ENCODE measurements around the gene AK8.

DNA sequence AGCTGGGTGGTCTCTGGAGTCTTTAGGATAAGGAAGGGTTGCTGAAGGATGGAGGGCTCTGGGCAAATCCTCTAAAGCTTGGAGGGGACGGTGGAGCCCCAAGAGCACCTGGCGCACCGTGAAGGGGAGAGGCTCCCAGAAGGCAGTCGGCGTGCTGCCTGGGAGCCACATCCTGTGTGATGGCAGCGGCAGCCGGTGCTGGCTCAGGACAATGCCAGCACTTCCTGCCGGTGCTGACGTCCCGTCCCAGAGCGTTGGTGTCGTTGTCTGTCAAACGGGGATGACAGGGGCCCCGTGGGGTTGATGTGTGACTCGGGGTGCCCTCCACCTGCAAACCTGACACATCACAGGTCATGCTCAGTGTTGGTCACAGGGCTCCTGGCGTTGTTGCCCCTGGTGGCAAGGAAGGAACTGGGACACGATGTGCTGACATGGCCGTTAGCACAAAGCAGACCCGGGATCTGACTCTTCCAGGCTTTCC is 21.2 kb downstream of the PLPP7 start:
- PRO-cap = no peak

- PRO-cap = no peak
Measured at GRCh38 chr9:131382812-131383843, 10.8 kb upstream of the PRRC2B start.

DNA sequence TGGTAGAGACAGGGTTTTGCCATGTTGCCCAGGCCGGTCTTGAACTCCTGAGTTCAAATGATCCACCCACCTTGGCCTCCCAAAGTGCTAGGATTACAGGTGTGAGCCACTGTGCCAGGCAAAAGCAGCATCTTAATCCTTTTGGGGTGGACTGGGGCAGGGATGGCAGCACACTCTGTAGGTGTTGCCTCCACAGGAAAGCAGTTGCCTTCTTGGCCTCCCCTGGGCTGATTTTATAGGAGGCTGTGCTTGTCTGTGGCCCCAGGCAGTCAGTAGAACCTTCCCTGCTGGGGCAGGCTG is 49.7 kb downstream of the PRRC2B start:
- PRO-cap = no peak

GRCh38 chr9:131478870-131479949 is 23.5 kb upstream of the POMT1 start:
- PRO-cap = no peak

DNA sequence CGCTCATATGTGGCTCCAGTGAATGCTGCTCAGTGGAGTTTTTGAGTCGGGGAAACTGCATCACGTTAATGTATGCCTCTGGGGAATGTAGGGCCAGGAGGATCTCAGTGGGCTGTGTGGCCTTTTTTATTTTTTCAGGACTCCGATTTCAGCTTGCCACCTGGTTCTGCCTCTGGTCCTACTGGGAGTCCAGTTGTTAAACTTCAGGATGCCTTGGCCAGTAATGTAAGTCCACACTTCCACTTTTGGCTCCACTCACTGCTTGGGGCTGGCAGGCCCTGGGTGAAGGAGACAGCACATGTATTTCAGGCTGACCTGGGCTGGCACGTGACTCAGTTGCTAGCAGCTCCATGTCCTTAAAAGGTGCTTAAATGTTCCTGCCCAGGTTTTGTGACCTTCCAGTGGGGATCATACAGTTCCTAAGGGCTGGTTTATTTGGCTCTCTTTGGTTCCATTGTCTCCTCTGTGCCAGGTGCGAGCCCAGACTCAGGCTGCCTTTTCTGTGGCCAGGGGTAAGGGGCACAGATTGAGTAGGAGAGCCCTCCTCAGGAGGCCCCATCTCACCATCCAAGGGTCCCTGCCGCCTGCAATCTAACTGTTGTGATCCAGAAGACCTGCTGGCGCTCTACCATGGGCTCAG is 19.4 kb upstream of the POMT1 start:
- PRO-cap = no peak

- PRO-cap = no peak
Measured at GRCh38 chr9:131658180-131659366, 81.3 kb downstream of the RAPGEF1 start.

- PRO-cap = no peak
Measured at GRCh38 chr9:131677057-131678331, 62.4 kb downstream of the RAPGEF1 start.

GRCh38 chr9:131698303-131699079 is 41.4 kb downstream of the RAPGEF1 start:
- PRO-cap = unidirectional peak, plus-strand start at chr9:131698748

GRCh38 chr9:131732855-131733960 is 6.7 kb downstream of the RAPGEF1 start:
- PRO-cap = no peak

DNA sequence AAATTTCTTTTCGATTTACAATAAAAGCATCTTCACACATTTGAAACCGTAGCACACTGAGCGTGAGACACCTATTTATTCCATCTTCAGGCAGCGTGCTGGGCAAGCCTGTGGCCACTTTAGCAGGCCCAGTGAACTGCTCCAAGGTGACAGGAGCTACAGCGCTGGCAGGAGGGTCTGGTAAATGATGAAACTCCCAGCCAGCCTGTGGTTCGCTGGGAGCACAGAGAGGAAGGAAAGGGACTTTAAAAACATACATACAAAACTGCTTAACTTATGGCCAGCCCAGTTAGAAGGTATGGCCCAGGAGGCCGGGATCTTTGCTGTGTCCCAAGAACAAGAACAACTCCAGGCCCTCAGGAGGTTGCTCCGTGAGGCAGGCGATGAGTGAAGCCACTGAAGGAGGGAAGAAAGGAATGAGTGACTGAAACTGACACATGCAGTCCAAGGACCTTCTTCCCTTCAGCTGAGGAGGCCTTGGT is 5.0 kb downstream of the RAPGEF1 start:
- PRO-cap = no peak

- PRO-cap = no peak
Measured at GRCh38 chr9:131744043-131744913, 4.4 kb upstream of the RAPGEF1 start.

- PRO-cap = no peak
Measured at GRCh38 chr9:132004478-132005108, 75.1 kb downstream of the MED27 start.

DNA sequence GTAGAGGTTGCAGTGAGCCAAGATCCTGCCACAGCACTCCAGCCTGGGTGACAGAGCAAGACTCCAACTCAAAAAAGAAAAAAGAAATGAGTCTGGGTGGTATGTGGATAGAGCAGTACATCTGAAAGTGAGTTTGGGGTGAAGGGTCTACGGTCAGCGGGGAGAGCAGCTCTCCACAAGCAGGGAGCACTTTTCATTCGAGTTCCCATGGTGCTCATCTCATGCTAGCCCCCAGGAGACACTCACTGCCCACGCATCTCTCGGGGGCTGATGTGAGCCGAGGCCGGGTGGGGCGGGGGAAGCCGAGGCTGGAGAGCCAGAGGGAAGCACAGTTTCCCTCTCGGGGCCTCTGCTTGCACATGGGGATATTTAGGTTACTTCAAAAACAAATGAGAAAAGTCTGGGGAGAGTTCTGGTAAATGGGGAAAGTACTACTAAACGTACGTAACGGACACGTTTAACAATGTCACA is 34.1 kb upstream of the NTNG2 start:
- PRO-cap = no peak

- PRO-cap = no peak
Measured at GRCh38 chr9:132170219-132170598, 8.4 kb downstream of the NTNG2 start.

DNA sequence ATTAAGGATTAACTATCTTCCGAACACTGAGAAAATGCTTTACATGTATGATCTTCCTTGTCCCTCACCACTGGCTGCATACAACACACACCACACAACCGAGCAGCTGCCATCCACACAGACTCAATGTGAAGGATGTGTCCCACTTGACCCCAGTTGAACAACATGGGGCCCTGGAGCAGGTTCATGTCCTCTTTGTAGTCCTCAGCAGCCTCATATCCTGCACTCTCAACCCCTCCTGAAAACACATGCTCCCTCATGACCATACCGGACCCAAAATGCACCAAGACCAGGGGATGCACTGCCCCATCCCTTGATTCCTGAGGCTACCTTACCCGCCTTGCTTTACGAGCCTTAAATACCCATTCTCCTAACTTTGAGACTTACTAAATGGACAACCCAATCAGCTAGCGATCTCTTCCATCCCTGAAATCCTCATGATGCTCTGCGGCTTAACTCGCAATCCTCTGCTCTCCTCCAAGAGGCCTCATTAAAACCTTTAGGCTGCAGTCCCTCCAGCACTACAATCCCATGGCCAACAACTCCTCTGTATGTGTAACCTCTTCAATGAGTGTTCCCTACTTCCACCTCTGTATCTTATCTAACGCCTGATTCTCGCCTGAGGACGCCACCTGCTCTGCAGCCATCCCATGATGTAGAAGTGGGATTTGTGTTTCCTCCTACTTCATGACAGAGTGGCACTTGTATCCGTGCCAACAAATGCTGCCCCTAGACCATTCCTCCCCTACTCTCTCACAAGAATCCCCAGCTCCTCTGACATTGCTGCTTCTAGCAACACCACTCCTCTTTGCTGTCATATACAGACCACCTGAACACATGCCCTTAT is 78.8 kb downstream of the SETX start:
- PRO-cap = no peak

DNA sequence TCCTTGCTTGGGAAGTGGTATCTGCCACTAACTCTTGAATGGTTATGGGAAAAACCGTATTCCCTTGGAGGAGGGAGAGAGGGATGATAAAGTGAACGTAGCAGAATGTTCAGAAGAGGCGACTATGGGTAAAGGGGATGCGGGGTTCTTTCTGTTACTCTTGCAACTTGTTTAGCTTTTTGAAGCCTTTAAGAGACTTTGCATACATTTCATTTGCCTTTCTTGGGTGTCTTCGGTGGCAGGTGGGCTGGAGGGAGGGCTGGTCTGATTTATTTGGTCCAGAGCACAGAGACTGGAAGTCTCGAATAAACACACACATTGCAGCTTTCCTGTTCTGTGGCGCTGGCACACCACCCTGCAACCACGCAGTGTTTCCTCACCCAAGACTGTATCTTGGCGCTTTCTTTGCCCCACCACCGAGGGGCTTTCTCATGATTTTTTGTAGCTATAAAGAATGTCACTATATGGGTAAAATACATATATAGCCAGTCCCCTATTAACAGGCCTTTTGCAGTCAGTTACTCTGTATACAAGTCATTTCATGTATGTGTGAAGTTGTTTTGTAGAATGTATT is 23.1 kb downstream of the TTF1 start:
- PRO-cap = no peak

DNA sequence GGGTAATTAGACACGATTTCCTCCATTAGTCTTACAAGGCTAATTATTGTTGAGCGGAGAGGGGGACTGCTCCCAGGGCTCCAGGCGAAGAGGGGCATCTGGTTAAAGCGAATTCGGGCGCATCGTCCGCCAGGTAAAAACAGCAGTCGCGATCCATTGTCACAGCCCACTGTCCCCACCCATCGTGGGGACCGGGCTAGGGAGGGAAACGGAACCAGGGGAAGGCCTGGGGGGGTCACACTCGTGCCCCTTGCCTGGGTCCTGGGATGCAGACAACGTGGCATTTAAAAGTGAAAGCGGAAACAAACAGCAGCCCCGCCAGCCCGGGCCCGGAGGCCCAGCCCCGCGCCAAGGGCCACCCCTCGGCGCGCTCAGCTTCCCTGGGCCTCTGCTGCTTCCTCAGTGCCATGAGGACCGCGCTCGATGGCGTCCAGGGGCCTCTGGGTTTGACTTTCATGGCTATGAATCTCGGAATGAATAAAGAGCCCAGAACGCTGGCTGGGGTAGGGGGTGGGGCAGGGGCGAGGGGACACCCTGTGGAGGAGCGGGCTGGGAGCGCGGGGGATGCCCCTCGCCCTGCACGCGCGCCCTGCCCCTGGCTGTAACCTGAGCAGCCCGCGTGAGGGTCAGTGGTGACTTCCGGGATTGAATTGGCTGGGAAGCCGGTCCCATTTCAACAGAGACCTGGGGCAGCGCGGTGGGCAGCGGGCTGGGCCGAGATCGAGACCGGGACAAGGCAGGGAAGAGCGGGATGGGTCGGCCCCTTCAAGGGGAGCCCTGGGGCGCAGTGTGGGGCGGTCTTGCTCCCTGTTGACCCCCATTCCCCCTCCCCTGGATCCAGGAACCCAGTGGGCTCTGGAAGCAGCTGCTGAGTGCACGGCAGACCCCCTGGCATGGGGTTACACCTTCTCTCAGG is 99.9 kb downstream of the GTF3C4 start:
- PRO-cap = no peak

GRCh38 chr9:132798042-132798498 is 80.0 kb downstream of the AK8 start:
- PRO-cap = no peak

DNA sequence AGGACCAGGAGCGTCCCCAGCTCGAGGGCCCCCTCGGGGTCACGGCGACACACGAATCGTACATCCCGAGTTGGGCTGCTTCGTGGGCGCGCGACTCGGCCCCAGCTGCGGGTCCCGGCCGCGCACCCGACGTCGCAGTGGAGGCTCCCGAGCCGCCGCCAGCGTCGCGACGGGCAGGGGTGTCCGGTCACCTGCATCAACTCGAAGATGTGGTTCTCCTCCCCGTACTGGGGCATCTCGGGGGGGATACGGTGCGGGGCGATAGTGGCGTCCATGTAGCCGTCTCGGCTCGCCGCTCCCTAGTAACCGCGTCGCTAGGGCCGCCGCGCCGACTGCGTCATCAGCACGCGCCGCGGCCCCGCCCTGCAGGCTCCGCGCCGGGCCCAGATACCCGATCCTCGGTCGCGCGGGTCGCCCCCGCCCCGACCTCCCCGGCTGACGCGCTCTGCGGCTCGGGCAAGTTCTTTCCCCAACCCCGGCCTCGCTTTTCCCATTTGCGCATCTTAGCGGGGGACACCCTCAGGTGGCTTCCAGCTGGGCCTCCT is at the start of gene AK8:
Gene AK8 (minus strand): TSS at position 304 of the 545 bp plus-strand sequence.
- PRO-cap = no peak

GRCh38 chr9:133037631-133038365 is 7.0 kb downstream of the GTF3C5 start:
- PRO-cap = no peak